Peritoneum (tissue), 1 donor: ENCODE data around the gene TLN2.

DNA sequence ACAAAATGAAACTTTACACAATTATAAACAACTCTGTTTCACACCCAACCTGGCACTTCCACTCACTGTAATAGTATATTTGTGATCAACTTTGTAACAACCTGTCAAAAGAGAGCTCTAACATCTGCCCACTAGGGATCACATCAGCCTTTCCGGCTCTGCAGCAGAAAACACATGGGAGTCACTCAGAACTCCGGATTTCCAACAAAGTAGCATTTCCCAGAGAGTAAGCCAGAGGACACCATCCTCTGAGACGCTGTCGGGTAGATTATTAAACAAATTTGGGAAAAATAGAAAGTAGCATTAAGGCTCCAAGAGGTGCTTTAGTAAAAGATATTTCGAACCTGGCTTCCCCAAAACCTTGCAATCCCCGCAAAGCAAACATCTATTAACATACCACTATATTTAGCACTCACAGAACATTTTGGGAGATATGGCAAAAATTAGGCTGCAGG lies 101.6 kb upstream of the TLN2 start:
- PRO-cap: no peak

GRCh38 chr15:62390243-62390707 lies at the start of gene TLN2:
Gene TLN2, plus strand, starts transcription at chr15:62390550.
- PRO-cap: bidirectional peak, plus-strand start at chr15:62390550, minus-strand start at chr15:62390488

DNA sequence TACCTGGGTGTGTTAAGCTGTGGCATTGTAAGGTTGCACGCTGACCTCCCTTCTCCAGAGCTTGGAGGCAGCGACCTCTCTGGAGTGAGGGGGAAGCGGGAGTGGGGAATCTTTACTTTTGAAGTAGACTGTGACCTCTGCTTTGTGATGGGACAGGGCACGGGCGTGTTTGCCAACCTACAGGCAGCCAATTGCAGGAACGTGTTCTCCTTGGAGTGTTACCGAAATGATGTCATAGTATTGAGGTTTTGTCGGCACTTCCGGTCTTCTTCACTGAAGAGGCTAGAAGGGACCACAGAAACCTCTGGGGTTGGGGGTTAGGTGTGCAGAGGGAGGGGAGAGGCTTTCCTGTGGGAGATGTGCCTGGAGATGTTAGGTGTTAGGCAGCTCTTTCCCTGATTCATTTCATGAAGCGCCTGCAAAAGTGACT lies 2.1 kb downstream of the TLN2 start:
- PRO-cap: no peak

GRCh38 chr15:62545877-62546724 lies 155.8 kb downstream of the TLN2 start:
- PRO-cap: no peak

DNA sequence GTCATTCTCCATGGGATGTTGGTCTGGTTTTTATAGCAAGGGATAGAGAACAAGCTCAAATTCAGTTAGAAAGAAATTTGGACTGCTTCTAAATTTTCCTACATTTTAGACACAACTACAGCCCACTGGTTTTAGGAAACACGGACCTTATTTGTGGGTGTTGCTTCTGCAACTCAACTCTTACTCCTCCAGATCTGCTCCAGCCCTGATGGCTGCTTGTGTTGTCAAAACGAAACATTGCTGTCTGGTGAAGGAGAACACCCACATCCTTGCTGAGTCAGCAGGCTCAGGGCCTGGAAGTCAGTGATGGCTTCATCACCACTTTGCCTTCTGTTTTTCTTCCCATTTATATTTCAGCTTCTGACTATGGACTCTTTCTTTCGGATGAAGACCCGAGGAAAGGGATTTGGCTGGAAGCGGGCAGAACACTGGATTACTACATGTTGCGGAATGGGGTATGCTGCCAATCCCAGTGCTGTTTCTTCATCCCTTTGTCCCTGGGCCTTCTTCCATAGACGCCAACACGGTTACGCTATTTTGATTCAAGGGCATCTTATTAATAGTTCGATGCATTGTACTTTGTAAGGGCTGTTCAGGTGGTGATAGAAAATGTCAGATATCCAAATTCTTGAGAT lies 259.5 kb downstream of the TLN2 start:
- PRO-cap: no peak

- PRO-cap: no peak
These were observed 262.8 kb downstream of the TLN2 start for GRCh38 chr15:62653041-62653660.

GRCh38 chr15:62753499-62754576 lies 288.7 kb upstream of the TPM1 start:
- PRO-cap: no peak

- PRO-cap: no peak
These were observed 201.9 kb upstream of the TPM1 start for GRCh38 chr15:62840572-62841216.

DNA sequence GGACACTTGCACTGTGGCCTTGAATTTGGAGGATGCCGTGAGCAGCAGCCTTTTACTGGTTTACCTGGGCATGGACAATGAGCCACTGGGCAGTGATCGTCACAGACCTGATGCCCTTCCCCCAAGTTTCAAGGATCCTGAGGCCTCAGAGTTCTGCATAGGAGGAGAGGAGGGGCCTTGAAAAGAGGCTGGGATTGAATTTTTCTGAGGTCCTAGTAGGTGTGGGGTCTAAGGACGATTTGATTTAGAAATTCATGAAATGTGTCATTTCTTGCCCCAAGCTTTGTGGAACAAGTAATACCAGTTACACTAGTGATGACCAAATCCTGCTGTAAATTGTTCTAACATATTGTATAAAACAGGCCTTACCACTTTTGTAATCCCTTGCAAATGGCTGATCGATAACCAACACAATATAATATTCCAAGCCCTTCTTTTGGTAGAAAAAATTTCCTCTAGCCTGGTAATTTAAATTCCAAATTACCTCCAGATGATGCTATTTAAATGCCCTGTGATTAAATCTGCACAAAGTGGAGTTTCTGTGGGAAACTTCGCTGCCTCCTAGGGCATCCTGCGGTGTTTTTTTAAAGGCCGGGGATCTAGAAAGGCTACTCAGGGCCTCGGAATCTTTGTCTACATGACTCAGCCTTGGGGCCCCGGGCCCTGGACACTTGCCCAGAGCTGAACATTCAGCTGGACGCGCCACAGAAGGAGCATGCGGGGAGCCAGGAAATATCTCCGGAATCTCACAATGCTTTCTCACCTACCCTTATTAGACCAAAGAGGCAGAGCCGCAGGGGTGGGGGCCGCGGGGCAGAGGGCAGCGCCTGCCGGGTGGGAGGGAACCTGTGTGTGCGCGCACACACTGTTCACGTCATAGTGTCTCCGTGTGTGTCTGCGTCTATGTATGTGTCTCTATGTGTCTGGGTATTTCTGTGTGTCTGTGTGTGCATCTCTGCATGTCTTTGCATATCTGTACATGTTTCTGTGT lies 145.7 kb upstream of the TPM1 start:
- PRO-cap: no peak

- PRO-cap: no peak
These were observed 135.8 kb upstream of the TPM1 start for GRCh38 chr15:62906798-62907127.

GRCh38 chr15:63047082-63047848 lies 4.7 kb downstream of the TPM1 start:
- PRO-cap: no peak

GRCh38 chr15:63063952-63064545 lies 21.5 kb downstream of the TPM1 start:
- PRO-cap: no peak

DNA sequence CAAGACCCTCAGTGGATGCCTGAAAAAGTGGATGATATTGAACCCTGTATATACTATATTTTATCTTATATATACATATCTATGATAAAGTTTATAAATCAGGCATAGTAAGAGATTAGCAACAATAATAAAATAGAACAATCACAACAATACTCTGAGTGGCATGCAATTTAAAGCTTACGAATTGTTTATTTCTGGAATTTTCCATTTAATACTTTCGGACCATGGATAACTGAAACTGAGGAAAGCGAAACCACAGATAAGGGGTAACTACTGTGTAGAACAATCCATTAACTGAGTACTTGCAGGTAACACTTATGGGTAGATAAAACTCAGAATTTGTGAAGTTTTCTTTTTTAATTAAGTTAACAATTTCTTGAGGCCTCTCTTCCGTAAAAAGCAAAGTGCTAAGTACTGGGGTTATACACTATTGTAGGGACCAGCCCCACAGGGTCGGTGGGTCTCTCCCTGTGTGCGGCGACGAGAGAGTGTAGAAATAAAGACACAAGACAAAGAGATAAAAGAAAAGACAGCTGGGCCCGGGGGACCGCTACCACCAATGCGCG lies 1.4 kb downstream of the LACTB start:
- PRO-cap: no peak

GRCh38 chr15:63134389-63134795 lies 12.7 kb downstream of the LACTB start:
- PRO-cap: no peak

GRCh38 chr15:63234282-63234868 lies 43.0 kb upstream of the APH1B start:
- PRO-cap: no peak

GRCh38 chr15:63380521-63380795 lies 1.2 kb downstream of the CA12 start:
- PRO-cap: no peak

DNA sequence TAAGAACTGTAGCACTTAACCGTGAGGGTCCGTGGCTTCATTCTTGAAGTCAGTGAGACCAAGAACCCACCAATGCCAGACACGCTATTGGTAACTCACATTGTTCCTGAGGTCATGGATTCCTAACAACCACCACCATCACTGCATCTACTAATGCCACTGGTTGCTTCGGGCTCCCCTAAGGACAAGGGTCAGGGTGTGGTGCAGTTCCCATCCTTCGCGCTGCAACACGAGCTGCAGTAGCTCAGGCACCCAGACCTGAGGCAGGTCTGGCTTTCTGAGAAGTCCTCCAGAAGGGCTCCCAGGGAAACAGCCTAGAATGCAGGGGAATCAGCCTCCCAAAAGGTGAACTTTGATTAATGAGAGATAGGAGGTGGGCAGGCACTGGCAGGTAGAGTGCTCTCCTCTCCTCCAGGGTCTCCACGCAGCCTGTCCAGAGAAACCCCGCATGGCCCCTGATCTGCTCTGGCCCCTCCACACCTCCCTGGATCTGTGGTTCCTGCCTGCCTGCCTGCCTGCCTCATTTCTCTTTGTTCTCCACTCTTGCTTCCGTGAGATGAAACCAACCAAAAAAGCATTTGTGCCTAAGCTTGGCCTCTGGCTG lies 44.1 kb upstream of the USP3 start:
- PRO-cap: no peak

DNA sequence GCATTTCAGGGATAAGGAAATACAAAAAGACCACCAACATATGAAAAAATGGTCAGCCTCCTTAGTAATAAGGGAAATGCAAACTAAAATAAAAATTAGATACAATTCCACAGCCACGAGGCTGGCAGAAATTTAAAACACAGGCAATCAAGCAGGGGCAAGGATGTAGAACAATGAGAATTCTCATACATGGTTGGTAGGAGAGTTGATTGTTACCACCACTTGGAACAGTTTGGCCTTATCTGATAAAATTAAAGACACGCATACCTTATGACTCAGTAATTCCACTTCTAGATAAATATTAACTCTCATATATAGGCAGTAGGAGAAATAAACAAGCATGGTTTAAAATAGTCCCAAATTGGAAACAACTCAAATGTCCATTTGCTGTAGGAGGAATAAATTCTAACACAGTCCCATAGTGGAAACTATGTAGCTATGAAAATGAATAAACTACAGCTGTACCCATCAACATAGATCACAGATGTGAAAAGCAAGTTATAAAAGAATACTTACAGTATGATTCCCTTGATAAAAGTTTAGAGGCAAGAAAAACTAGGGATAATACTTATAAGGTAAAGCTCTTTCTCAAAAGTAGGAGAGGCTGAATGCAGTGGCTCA lies 42.3 kb upstream of the USP3 start:
- PRO-cap: no peak

- PRO-cap: no peak
These were observed 28.1 kb upstream of the USP3 start for GRCh38 chr15:63476138-63476791.

DNA sequence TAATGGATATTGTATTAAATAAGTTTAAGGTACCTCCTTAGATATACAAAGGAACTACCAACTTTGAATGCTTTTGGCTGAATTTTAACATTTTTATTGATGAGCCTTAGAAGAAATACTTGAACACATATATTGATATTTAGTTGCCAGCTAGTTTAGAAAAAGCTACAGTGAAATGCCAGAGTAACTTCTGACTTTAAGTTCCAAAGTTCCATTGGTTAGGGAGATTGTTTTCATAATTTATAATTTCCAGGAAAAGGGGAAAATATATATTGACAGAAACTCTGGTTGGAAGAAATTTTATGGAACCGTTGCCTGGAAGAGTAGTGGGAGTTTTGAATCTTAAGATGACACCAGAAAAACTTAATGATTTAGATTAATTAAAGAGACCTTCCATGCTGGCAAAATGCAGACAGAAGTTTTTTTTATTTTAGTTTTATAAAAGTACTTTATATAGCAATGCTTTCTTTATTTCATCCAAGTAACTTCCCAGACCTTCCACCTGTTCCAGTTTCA lies 27.9 kb upstream of the FBXL22 start:
- PRO-cap: no peak